Karpas-422 (cell line): ENCODE results near the genes SLC30A5, CDK7, SMN2, BDP1 and FCHO2.

DNA sequence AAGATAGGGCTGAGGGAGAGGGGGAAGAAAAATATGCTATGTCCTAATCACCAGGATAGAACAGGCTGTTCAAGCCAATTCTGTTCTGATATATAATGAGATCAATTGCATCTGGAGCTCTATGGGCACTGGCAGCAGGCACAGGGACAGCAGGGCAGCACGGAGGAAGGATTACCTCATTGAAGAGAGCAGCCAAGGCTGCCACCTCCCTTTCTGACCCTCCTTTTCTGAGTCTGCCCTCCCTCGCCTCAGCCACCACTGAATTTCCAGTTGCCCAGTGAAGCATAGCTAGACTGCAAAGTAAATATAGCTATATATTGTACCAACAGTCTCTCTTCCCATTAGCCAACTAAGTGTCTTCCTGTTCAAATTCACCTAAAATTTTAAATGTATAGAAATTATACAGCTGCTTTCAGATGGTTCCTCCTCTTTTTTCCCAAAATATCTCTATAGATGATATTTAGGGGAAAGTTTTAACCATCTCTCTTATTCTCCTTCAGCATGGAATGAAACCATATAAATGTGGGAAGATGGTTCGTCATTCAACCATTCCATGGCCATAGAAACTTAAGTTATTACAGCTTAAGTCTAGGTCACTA, 378.0 kb downstream of the PIK3R1 start:
- PRO-cap, result no peak
- RAMPAGE, long total RNA, result no peak

DNA sequence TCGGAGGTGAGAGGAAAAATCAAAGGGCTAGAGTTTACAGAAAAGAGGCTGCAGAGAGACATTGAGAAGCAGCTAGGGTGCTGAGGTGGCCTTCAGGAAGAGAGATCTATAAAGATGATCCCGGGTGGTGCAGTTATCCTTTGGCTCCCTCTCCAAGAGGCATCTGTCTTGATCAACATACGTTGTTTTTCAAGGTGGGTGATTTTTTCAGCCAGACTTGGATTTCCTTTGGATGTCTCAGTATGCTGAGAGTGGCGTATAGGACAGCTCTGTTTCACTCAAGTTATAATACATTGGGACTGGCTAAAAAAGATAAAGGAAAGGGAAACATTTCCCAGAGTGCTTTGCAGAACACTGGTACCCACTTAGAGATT, 67.2 kb upstream of the SLC30A5 start:
- PRO-cap, result no peak
- RAMPAGE, long total RNA, result no peak

GRCh38 chr5:69093977-69095030, at the start of gene SLC30A5:
Gene SLC30A5, plus strand, starts transcription at chr5:69094014.
- PRO-cap, result bidirectional peak, plus-strand start at chr5:69094070, minus-strand start at chr5:69093778
- RAMPAGE, long total RNA, result no peak

GRCh38 chr5:69167592-69168128, 710 bp downstream of the CCNB1 start:
- PRO-cap, result no peak
- RAMPAGE, long total RNA, result no peak

GRCh38 chr5:69234180-69235656, at the start of gene CDK7:
Gene CDK7, plus strand, starts transcription at chr5:69234886.
- PRO-cap, result bidirectional peak, plus-strand start at chr5:69234943, minus-strand start at chr5:69234785
- RAMPAGE, long total RNA, result no peak

DNA sequence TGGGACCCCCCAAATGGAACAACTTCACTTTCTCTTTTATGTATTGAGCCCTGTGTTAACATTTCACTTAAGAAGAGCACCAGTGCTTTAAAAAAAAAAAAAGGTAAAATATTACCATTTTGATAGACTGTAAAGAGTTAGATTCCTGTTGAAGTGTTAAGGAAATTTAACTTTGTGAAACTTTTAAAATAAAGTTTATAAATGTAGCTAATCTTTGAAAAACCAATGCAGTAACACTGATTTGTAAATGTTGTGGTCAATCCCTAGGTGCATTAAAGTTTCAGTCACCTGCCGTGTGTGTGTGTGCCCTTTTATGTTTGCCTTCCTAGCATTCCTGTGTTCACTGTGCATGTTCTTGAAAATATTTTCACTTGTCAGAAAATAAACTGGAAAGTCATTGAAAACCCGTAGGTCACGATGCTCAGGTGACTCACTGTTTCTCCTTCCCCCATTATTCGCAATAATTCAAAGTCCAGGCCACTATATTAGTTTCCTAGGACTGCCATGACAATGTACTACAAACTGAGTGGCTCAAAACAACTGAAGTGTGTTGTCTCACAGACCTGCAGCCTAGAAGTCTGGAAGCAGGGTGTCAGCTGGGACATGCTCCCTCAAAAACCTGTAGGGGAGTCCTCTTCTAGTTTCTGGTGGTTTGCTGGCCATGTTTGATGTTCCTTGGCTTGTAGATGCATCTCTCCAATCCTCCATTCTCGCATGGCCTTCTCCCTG, 29.2 kb downstream of the MARVELD2 start:
- PRO-cap, result no peak
- RAMPAGE, long total RNA, result no peak

GRCh38 chr5:69509199-69509770, 16.7 kb downstream of the OCLN start:
- PRO-cap, result no peak
- RAMPAGE, long total RNA, result no peak

- PRO-cap, result no peak
- RAMPAGE, long total RNA, result no peak
Observed at GRCh38 chr5:70049536-70049872, at the start of gene SMN2. Gene SMN2, plus strand, starts transcription at chr5:70049669.

GRCh38 chr5:71020646-71020979, 4.5 kb downstream of the NAIP start:
- PRO-cap, result no peak
- RAMPAGE, long total RNA, result no peak

GRCh38 chr5:71455318-71456463, at the start of gene BDP1:
Gene BDP1, plus strand, starts transcription at chr5:71455651.
- PRO-cap, result unidirectional peak, plus-strand start at chr5:71455668; unidirectional peak, minus-strand start at chr5:71455886
- RAMPAGE, long total RNA, result no peak

DNA sequence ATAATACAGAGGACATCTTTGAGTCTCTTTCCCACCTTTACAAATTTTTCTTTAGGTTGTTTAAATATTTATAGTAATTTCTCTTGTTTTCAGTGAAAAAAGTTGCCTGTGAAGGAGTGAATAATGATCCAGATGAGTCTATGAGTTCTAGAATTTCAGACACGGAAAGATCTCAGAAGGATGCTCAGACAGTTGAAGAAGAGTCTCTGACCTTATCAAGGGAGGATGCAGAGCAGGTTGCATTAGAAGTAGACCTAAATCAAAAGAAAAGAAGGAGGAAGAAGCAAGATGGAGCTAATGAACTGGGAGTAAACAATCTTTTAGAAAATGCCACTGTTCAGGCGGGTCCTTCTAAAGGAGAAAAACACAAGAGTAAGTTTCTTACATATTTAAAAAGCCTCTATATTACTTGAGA, 33.9 kb downstream of the BDP1 start:
- PRO-cap, result no peak
- RAMPAGE, long total RNA, result no peak

GRCh38 chr5:72203403-72204034, 96.2 kb downstream of the MAP1B start:
- PRO-cap, result no peak
- RAMPAGE, long total RNA, result no peak

DNA sequence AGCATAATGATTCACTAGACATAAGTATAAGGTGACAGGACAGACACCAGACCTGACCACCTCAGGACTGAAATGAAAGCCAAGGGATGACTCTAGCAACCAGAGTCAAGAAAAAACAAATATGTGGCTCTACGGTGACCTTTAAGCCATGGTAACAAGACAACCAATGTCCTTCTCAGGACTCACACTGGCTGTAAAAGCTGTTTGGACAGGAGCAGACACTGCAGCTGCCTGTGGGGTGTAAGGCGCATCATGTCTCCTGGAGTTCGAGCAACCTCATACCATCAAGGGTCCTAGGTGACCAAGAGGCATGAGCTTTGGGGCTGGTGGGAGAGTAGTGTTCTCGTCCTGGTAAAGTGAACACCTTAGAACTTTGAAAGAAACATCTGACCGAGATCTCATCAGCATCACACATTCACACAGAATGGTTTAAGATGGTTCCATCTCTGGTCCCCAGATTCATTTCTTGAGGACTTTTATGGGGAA, 94.8 kb downstream of the MRPS27 start:
- PRO-cap, result no peak
- RAMPAGE, long total RNA, result no peak

GRCh38 chr5:72226015-72226467, 94.0 kb downstream of the MRPS27 start:
- PRO-cap, result no peak
- RAMPAGE, long total RNA, result no peak

- PRO-cap, result no peak
- RAMPAGE, long total RNA, result no peak
Observed at GRCh38 chr5:72242852-72243593, 77.0 kb downstream of the MRPS27 start.

DNA sequence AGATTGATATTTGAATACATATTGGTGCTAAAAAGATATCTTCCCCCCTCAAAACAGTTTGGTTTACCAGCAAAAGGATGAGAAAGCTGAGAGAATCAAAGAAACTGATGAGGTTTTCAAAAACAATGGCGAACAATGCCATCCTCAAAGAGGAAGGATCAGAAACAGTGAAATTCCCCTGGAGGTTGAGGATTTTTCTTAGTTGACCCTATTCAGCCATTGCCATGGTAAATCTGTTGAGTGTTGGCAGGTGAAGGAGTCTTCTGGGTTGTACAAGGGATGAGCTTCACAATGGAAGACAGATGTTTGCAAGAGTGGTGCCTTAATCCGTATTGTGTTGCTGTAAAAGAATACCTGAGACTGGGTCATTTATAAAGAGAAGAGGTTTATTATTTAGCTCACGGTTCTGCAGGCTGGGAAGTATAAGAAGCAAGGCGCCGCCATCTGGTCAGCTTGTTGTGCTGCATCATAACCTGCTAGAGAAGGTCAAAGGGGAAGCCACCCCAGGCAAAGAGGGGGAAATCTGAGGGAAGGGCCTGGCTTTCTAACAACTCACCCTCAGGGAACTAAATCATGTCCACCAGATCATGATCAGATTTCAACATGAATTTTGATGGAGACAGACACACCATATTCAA, 2.4 kb downstream of the TNPO1 start:
- PRO-cap, result no peak
- RAMPAGE, long total RNA, result no peak

DNA sequence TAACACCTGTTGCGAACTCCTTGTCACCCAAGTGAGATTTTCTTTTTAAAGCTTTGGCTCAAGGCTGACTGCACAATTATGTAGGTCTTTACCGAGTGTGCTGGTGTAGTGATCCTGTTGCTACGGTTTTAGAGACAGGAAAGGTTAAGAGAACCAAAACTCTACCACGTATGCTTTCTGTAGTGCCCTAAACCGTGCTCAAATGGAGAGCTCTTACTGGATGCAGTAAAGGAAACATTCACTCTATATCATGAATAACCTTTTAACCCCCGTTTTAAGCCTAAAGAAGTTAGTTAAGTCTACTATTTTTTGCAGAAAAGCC, 32.6 kb downstream of the TNPO1 start:
- PRO-cap, result no peak
- RAMPAGE, long total RNA, result no peak

- PRO-cap, result no peak
- RAMPAGE, long total RNA, result no peak
Observed at GRCh38 chr5:72866595-72867322, 50.3 kb downstream of the TNPO1 start.

- PRO-cap, result no peak
- RAMPAGE, long total RNA, result no peak
Observed at GRCh38 chr5:72939888-72940621, 15.8 kb upstream of the FCHO2 start.

DNA sequence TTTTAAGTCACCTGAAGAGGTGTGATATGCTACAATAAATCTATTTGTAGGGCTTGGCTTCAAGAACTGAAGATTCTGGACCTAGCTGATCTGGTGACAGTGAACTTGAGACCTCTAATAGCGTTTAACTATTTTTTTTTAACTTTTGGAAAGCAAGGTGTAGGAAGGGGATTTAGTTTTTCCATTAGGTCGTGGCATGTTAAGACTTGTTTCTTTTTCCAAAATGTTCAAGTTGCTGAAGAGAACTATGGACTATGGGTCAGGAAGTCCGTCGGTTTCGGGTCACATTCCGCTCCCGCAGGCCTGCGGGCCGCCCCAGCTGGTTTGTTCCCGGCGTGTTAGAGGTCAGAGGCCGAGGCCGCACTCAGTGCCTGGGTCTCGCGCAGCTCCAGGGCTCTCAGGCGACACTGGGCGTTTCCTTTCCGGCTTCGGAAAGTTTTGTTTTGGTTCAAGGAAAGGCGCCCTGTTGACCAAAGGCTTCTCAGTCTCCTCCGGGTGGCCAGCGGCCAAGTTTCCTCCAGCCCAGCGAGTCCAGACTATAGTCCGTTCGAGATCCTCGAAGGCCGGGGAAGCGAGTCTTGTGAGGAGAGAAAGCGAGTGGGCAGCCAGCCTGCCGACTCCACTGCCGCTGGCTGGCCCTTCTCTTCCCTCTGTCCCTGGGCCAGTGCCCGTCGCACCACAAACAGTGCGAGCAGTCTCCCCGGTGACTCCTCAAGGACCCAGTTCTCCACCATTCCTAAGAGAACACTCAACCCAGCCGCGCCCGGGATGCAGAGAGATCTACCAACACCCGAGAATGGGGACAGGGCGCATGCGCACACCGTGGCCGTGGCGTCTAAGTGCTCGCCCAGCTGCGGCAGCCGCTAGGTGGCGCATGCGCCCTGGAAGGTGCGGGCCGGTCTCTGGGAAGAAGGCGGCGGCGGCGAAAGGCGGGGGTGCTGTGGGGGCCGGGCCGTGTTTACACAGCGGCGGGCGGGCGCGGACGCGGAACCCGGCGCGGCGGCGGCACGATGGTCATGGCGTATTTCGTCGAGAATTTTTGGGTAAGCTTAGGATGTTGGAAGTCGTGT, at the start of gene FCHO2:
FCHO2 (plus strand) TSS at position 955 of the 1,070 bp plus-strand sequence.
- PRO-cap, result no peak
- RAMPAGE, long total RNA, result no peak